ENCODE measurements around a stretch of chr12.

DNA sequence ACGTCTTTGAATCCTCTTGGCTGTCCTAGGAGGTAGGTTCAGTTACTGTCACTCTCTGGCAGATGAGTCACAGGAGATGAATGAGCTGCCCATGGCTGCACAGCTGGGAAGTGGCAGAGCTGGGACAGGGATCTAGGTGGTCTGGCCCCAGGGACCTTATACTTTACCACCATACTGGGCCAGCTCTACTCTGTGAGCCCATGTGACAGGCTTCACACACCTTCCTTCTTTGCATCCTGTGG lies 24.0 kb downstream of the TCTN1 start:
- RAMPAGE, long total RNA = no peak
- RRBS = no CpG with 5 or more reads among the region's 1 CpG

GRCh38 chr12:110647402-110648037 lies 33.6 kb downstream of the TCTN1 start:
- RAMPAGE, long total RNA = no peak
- RRBS = no CpG with 5 or more reads among the region's 9 CpGs

GRCh38 chr12:110694153-110694939 lies 5.4 kb upstream of the HVCN1 start:
- RAMPAGE, long total RNA = no peak
- RRBS = no CpG with 5 or more reads among the region's 13 CpGs

DNA sequence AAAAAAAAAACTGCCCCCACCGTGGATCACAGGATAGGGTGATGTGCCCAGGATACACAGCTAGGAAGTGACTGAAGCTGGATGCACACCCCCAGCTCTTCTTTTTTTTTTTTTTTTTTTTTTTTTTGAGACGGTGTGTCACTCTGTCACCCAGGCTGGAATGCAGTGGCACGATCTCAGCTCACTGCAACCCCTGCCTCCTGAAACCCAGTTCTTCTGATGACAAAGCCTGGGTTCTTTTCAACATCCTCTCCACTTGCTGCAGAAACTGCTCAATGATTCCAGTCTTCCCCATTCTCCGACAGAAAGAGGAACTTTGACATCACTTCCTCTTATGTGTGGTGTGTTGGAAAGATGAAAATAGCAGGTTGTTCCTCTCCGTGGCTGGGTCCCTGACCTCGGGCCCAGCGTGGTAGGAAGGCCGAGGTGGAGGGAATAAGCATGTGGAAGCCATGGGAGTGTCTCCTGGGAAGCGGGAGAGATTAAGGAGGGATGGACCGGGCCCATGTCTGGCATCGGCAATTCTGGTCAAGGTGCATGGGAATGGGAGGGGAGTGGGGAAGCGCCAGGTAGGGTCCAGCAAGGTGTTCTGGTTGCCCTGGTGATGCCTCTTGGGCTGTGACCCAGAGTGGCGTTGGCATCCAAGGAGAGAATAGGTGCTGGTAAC lies 136.6 kb downstream of the CUX2 start:
- RAMPAGE, long total RNA = no peak
- RRBS = no CpG with 5 or more reads among the region's 13 CpGs

DNA sequence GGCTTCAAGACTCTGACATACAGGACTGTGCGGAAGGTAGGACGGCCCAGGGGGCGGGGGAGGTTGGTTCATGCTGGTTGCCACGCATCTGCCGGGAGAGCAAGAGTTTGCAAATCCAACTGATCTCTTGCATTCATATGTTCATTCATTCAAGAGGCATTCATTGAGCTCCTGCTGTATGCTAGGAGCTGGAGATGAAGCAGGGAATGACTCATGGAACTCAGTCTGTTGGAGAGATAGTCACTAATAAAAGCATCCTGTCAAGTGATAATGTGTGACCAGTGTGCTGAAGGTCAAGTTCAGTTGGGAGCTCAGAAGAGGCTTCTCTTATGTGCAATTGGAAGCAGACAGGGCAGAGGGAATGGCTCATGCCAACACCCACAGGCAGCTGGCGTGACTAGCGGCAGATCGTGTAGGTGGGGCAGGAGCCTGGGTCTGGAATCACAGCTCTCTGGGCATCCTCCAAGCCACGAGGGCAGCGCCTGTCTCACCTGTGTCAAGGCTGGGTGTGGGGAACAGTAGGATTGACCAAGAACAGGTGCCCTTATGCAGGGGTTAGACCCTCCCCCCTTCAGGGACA lies 8.0 kb downstream of the SH2B3 start:
- RAMPAGE, long total RNA = no peak
- RRBS = no CpG with 5 or more reads among the region's 10 CpGs

DNA sequence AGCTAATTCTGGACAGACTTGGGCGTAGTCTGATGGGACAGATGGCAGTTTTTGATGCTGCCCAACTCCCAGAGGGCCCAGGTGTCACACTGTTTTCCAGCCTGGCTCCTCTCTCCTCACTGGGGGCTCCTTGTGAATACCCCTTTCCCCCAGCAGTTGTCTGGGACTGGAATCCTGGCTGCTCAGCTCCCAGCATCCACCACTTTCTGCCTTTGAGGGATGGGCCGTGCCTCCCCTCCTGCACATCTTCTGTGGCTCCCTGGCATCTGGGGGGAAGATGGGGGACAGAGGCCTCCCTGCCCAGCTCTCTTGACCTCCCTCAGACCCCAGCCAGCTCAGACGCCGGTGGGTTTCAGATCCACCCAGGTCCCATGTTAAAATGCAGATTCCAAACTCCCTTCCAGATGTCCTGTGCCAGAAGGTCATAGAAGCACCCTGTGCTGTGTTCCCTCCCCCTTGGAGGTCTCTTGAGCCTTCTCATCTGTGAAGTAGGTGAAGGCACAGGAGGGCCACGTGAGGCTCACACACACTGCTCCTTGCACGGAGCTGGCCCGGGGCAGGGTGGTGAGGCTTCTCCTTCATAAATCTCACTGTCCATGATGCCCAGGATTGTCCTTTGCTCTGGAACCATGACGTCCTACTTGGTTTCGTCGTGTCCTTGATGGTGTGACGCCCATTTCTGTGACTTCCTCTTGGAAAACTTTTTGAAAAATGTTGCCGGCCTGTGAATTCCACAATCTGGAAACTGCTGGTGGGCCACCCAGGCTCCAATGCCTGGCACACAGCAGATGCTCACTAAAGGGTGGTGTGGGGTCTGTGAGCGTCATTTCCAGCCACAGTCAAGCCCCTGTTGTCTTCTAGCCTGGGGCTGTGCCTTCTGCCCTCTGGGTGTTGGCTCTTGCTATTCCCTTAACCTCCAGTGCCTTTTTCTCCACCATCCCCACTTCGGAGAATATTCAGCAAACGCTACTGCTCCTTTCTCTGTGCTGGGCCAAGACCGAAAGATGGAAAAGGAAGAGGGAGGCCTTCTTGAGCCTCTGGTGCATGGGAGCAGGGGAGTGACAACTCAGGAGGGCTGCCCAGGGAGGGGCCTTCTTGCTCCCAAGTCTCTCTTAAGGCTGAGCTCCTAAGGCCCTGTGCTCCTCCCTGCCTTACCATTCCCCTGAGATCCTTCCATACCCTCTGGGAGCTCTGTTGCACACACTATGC lies 34.4 kb downstream of the SH2B3 start:
- RAMPAGE, long total RNA = no peak
- RRBS = no CpG with 5 or more reads among the region's 16 CpGs

- RAMPAGE, long total RNA = no peak
- RRBS = no CpG with 5 or more reads among the region's 6 CpGs
Observed at GRCh38 chr12:111488110-111488909, 82.6 kb downstream of the SH2B3 start.

DNA sequence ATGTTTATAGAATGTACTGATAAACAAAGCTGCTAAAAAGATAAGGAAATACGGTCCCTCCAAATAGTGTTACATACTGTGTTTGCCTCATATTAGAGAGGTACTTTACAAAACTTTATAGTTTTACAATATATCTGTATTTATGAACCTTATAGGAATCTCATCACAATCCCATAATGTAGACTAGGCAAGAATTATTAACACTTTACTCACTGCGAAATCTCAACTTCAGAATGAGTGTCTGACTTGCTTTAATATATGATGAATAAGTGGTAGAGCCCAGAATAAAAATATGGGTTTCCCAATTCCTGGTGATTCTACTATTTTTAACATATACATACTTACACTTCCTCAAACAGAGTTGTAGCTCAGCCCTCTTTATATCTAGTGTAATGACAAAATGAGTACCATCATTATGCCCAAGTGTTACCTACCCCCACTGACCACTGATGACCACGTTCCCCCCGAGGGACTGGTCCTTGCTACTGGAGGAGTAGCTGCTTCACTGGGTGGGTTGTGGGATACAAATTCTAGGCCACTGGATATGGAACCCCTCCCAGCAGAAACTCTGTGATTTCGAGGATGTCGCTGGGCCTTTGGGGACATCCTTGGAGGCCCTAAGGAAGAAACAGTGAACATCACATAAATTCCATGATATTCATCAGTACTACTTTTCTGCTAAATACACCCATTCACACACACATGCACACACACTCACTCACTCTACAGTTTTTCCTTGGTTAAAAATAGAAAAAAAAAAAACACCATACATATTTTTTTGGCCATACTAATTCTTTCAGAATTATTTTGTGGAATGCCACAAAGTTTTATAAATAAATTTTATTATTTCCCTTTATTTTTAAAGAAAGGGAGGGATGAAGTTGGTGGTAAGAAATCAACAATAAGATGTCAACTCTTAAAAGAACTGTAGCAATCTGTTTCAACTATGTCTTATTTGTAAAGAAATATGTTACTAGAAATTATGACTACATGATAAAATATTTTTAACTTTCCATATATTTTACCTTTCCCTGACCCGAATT lies 85.9 kb downstream of the ATXN2 start:
- RAMPAGE, long total RNA = no peak
- RRBS = no CpG with 5 or more reads among the region's 7 CpGs

DNA sequence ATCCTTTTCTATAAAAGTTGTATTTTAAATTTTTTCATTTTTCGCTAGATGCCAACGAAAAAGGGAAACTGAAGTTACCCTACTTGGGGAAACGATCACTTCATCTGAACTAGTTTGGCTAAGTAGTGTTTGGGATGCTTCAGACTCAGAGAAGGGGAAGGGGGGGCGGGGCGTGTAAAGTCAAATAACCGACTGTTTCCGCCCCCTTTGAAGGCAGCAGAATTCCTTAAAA lies 2.2 kb downstream of the ATXN2 start:
- RAMPAGE, long total RNA = no peak
- RRBS = no CpG with 5 or more reads among the region's 7 CpGs

DNA sequence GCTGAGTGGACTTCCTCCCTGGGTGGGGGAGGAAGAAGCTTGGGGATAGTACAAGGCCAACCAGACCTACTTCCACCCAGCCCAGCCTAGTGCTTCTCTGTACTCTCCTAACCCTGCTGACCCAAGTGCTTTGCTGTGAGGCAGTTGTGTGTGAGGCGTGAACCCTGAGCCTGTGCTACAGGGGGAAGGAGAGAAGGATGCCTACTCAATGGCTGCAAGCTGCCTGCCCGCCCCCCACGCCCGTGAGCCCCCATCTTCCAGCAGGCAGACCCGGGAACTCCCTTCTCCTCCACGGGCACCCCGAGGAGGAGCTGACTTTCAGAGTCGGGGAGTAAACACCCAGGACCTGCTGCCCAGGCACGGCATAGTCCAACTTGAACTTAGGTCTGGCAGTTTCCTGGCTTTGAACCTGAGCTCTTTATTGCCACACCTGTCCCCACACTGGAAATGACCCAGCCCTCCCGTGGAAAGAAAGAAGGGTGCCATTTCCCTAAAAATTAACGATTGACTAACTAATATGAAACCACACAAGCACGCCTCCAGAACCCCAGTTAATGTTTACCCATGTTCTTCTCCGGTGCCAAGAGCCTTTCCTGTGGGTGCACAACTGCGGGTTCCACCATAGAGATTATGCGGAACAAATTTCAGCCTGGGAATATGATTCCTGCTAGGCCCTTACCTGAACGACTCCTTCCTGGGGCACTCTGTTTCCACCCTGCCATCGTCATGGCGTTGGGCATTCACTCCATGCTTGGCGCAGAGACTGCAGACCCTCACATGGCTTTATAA lies 10.8 kb downstream of the ALDH2 start:
- RAMPAGE, long total RNA = no peak
- RRBS = no CpG with 5 or more reads among the region's 19 CpGs

GRCh38 chr12:111898557-111899263 lies 56.7 kb downstream of the MAPKAPK5 start:
- RAMPAGE, long total RNA = no peak
- RRBS = no CpG with 5 or more reads among the region's 7 CpGs

GRCh38 chr12:111993584-111994360 lies 19.2 kb downstream of the TMEM116 start:
- RAMPAGE, long total RNA = no peak
- RRBS = no CpG with 5 or more reads among the region's 4 CpGs

- RAMPAGE, long total RNA = no peak
- RRBS = no CpG with 5 or more reads among the region's 6 CpGs
Observed at GRCh38 chr12:112010453-112011069, 2.4 kb downstream of the TMEM116 start.

DNA sequence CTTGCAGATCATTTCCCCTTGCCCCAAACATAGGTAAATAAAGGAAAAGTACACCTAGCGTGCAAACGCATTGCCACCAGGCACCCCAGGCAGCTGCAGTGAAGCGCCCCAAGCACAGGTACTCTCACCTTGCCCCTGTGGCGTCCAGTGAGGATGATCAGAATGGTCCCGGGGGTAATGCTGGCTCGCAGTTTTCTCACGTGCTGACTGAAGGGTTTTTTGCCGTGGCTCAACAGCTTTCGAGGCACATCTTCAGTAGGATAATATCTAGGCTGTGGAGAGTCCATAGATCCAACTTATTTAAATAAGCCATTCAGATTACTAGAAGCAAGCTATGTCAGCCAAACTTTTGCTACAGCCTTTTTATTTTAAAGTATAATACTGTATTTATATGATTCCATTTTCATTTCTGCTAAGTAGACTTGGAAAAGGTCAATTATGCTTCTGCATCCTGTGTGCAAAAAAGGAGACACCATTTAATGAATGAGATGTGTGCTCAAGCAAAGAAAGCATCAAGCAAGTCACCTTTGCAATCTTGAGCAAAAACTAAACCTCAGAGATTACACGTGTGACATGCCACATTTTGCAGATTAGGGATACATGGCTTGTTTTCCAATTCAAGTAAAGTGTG lies 2.7 kb downstream of the RPL6 start:
- RAMPAGE, long total RNA = no peak
- RRBS = no CpG with 5 or more reads among the region's 10 CpGs

DNA sequence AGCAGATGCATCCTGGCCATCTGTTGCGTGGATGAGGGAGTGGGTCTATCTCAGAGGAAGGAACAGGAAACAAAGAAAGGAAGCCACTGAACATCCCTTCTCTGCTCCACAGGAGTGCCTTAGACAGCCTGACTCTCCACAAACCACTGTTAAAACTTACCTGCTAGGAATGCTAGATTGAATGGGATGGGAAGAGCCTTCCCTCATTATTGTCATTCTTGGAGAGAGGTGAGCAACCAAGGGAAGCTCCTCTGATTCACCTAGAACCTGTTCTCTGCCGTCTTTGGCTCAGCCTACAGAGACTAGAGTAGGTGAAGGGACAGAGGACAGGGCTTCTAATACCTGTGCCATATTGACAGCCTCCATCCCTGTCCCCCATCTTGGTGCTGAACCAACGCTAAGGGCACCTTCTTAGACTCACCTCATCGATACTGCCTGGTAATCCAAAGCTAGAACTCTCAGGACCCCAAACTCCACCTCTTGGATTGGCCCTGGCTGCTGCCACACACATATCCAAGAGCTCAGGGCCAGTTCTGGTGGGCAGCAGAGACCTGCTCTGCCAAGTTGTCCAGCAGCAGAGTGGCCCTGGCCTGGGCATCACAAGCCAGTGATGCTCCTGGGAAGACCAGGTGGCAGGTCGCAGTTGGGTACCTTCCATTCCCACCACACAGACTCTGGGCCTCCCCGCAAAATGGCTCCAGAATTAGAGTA lies 6.7 kb upstream of the OAS2 start:
- RAMPAGE, long total RNA = no peak
- RRBS = no CpG with 5 or more reads among the region's 6 CpGs

DNA sequence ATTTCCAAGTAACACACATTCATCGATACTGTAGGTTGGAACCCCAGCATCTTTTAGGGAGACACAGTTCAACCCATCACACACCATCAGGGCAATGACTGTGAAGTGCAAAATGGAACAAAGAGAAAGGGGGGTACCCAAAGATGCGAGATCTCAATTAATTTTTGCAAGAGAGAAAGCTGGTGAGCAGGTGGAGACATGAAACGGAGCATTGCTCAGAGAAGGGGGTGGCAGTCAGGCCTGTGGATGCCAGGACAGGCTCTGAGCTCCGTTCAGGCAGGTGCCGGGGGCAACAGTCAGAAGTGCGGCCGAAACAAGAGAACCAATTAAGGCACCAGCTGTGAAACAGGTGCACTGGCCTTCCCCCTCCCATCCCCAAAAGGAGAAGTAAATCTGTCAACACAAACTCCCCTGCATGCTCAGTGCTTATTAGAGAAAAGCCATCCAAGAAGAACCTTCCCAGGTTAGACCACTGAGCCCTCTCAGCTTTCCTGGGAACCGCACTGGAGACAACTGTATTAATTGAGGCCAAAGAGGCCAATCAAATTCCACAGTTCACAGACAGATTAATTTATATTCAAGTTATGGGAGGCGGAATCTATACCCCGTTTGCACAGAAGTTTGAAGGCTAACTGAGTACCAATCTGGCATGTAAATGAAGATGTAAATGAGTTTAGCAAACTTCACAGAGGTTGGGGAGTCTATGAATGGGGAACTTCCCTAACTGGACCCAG lies 20.7 kb downstream of the OAS2 start:
- RAMPAGE, long total RNA = no peak
- RRBS = no CpG with 5 or more reads among the region's 10 CpGs

DNA sequence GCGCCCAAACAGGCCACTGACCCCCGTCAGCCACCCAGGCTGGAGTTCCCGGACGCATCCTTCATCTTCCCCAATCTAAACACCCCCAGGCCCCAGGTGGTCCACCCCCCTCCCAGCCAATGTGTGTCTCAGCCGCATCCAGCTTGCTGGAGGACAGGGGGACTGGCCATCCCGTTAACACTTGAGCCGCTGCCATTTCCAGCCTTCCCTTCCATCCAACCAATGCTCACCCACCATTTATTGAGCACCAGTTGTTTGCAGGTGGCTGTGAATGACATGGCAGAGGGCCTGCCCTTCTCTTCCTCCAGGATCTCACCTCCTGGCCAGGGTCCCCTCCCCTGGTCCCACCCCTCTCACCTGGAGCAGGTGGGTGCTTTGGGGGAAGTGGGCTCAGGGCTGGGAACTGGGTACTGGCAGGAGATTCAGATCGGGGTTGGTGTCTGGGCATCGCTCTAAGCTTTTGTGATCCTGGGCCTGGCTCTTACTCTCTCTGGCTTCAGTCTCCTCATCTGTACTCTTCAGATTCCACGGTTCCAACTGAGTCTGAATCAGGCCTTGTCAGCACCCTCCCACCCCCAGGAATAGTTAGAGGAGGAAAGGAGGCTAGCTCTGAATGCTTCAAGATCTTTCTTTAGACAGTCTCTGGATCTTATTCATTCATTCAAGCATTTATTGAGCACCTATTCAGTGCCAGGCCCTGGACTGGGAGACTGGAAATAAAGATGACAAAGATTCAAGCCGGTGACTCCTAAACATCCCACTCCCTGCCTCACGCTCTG lies 563 bp upstream of the DTX1 start:
- RAMPAGE, long total RNA = no peak
- RRBS = 60% methylated on average over 3 of the region's 12 CpGs

DNA sequence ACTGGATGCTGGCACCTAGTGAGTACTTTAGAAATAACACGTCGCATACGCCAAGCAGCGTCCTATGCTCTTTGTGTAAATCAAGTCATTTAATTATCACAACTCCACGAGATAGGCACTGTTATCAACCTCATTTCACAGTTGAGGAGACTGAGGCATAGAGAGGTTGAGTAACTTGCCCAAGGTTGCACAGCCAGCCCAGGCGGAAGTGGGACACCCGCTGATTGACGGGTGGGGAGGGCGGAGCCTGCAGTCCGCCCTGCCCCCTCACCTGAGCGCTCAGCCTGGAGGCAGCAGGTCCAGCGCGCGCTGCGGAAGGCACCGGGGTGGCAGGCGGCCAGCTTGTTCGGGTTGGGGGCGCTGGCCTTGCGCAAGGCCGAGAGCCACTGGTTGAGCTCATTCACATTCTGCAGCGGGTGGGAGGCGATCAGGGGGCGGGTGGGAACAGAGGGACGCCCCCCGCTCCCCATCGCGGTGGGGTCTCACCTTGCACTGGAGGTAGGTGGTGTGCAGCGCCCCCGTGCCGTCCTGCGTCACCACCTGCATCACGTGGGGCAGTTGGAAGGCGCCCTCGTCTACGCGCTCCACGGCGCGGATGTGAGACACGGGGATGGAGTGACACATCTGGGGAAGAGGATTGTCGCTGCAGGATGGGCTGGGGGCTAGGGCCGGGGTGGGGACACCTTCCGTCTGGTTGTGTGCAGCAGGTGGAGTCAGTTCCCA lies 31.7 kb downstream of the RASAL1 start:
- RAMPAGE, long total RNA = no peak
- RRBS = no CpG with 5 or more reads among the region's 44 CpGs

- RAMPAGE, long total RNA = no peak
- RRBS = no CpG with 5 or more reads among the region's 9 CpGs
Observed at GRCh38 chr12:113129509-113130129, 5.9 kb downstream of the RASAL1 start.

DNA sequence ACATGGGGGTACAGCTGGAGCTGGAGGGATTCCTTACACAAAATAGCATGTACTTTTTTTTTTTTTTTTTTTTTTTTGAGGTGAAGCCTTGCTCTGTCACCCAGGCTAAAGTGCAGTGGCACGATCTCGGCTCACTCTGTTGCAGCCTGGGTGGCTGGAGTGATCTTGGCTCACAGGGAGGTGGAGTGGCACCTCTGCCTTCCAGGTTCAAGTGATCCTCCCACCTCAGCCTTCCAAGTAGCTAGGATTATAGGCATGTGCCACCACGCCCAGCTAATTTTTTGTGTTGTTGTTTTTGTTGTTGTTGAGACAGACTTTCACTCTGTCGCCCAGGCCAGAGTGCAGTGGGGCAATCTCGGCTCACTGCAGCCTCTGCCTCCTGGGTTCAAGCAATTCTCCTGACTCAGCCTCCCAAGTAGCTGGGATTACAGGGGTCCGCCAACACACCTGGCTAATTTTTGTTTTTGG lies 5.2 kb upstream of the RASAL1 start:
- RAMPAGE, long total RNA = no peak
- RRBS = no CpG with 5 or more reads among the region's 6 CpGs

Measured in kidney epithelial cell (primary cell).